Esophagus muscularis mucosa (tissue), 4 donors: ENCODE data around the genes H2BC5, H3C6, H4C7, BTN3A1 and BTN1A1.

DNA sequence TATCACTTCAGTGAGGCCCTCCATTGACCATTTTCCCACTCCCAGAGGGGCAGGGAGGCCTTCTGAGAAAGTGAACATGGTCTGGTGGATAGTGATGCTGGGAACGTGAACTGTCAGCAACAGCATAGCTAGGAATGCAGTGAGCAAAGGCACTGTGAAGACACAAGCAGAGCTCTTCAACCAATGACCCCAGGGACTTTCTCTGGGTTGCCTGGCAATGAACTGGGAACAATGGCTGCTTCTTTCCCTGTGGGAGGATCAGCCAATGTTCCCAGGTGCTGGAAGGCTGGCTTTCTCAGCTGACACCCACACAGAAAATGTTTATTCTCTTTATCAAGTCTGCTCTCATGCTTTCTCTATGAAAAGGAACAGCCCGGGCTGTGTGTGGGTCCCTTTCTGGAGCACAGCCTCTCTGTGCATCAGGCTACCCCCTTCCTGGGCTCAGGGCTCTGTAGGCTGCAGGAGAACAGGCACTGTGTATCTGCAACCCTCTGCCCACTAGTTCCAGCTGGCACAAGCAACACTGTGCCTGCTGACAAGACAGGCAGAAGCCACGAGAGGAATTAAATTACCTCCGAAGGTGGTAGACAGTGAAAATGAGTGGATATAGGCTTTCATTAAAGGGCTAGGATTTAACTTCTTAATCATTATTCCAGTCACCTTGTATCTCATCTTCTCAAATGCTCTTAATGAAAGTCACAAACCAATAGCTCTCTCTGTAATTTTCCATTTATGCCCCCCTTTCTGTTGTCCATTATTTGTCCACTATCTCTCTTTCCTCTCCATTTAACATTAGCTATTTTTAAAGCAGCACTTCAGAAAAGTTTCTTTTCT is 14.6 kb upstream of the H1-4 start:
- PRO-cap: no peak
- RAMPAGE, long total RNA, 4 experiments: no peak in any of the 4 experiments

DNA sequence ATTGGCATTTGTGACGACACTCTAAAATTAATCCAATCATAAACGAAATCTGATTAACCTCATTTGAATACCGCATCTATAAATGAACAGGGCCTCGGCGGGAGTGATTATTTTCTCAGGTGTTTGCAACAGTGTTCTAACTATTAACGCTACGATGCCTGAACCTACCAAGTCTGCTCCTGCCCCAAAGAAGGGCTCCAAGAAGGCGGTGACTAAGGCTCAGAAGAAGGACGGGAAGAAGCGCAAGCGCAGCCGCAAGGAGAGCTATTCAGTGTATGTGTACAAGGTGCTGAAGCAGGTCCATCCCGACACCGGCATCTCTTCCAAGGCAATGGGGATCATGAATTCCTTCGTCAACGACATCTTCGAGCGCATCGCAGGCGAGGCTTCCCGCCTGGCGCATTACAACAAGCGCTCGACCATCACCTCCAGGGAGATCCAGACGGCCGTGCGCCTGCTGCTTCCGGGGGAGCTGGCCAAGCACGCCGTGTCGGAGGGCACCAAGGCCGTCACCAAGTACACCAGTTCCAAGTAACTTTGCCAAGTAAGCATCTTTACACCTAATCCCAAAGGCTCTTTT is at the start of gene H2BC5:
TSS of gene H2BC5 (plus strand) at position 107 of the 580 bp plus-strand sequence.
- PRO-cap: bidirectional peak, plus-strand start at position 107 of the sequence, minus-strand start outside the sequence; bidirectional peak, plus-strand start outside the sequence, minus-strand start at position 489 of the sequence
- RAMPAGE, long total RNA, 4 experiments: start-site peak on the plus strand in 1 of 4 experiments, centred at position 91 of the sequence, 50 reads per replicate

- PRO-cap: no peak
- RAMPAGE, long total RNA, 4 experiments: no peak in any of the 4 experiments
Measured at GRCh38 chr6:26159250-26159871, 1.4 kb downstream of the H2BC5 start.

GRCh38 chr6:26171037-26171568 is 12.5 kb upstream of the H2BC6 start:
- PRO-cap: no peak
- RAMPAGE, long total RNA, 4 experiments: no peak in any of the 4 experiments

- PRO-cap: no peak
- RAMPAGE, long total RNA, 4 experiments: no peak in any of the 4 experiments
Measured at GRCh38 chr6:26195754-26196485, 1.2 kb downstream of the H3C4 start.

DNA sequence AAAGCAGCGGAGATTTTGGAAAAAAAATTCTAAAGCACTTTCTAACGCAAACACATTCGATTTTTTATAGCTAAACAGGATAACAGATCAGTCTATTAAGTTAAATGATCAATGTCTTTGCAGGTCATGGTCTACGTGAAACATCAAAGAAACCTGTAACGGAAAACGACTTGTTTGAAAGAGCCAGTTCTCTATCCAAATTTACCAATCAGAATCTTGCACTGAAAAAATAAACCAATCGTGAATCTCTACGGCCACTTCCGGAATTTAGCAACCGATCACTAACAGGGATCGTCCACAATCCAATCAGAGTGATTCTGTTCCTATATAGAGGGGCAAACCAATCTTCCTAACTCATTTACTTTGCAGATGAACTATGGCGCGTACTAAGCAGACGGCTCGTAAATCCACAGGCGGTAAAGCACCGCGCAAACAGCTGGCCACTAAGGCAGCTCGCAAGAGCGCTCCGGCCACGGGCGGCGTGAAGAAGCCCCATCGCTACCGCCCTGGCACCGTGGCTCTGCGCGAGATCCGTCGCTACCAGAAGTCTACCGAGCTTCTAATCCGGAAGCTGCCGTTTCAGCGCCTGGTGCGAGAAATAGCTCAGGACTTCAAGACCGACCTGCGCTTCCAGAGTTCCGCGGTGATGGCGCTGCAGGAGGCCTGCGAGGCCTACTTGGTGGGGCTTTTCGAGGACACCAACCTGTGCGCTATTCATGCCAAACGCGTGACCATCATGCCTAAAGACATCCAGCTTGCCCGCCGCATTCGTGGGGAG is at the start of gene H3C6:
TSS of gene H3C6 (plus strand) at position 357 of the 778 bp plus-strand sequence.
- PRO-cap: bidirectional peak, plus-strand start at position 357 of the sequence, minus-strand start at position 172 of the sequence
- RAMPAGE, long total RNA, 4 experiments: no peak in any of the 4 experiments

DNA sequence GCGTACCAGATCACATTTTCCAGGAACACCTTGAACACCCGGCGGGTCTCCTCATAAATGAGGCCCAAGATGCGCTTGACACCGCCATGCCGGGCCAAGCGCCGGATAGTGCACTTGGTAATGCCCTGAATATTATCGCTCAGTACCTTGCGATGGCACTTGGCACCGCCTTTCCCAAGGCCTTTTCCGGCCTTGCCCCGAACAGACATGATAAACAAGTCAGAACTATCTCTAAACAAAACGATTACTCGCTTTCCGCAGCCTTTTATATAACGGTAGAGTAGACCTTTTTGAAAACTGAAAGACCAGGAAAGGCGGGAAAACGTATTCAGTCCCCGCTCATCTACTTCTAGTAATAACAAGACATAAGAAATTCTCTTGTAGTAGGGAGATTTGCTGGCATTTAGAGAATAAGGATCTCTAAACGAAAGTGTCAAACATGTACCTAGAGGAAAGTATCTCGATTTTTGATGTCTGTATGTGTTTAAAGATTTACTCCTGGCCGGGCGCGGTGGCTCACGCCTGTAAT is at the start of gene H4C7:
TSS of gene H4C7 (minus strand) at position 228 of the 529 bp plus-strand sequence.
- PRO-cap: no peak
- RAMPAGE, long total RNA, 4 experiments: no peak in any of the 4 experiments

DNA sequence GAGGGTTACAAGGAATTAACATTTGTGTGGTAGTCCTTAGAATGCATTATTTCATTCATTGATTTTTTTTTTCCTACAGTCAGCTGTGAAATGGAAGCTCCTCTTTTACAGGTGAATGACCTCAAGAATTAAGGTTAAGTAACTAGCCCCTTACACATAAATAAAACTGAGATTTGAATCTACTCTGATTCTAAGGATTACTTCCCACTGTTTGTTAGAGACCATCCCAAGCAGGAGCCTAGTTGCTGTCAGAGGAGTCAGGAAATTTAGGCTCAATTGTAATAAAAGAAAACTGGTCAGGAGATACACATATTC is 1.8 kb downstream of the H2BC10 start:
- PRO-cap: no peak
- RAMPAGE, long total RNA, 4 experiments: no peak in any of the 4 experiments

DNA sequence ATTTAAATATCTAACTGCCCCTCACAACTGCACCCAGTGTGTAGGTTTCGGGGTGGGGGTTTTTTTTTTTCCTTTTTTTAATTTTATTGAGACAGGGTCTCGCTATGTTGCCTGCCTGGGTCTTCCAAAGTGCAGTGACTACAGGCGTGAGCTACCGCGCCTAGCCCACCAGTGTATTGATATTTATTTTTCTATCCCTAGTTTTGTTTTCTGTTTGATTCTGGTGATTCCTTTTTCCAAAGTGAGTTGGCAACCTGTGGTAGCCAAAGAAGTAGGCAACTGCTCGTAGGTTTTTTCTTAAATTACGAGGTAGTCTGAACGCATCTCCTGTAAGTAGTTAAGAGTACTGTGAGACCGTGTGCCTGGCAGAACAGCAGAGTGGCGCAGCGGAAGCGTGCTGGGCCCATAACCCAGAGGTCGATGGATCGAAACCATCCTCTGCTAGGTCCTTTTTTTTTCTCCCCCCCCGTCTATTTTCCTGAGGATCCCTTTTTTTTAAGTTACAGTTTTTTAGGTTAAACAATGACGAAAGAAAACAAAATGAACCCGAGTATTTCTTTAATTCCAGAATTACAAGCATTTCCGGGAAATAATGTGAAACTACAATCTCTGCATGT is 928 bp upstream of the H4C8 start:
- PRO-cap: unidirectional peak, minus-strand start at position 281 of the sequence; bidirectional peak, plus-strand start at position 368 of the sequence, minus-strand start at position 281 of the sequence
- RAMPAGE, long total RNA, 4 experiments: no peak in any of the 4 experiments

DNA sequence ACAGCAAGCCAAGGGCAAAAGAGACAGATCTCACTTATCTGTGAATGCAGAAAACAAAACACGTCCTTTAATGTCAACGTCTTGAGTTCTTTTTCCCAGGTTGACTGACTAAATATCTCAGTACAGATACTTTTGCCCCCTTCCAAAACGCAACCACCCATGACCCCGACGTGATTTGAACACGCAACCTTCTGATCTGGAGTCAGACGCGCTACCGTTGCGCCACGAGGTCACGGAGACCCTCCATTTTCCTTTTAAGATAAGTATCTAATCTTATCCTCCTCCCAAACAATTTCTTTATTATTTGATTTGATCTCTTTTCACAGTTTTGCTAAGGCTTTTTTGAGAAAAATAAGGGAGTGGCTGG is 33.6 kb upstream of the H4C8 start:
- PRO-cap: no peak
- RAMPAGE, long total RNA, 4 experiments: no peak in any of the 4 experiments

DNA sequence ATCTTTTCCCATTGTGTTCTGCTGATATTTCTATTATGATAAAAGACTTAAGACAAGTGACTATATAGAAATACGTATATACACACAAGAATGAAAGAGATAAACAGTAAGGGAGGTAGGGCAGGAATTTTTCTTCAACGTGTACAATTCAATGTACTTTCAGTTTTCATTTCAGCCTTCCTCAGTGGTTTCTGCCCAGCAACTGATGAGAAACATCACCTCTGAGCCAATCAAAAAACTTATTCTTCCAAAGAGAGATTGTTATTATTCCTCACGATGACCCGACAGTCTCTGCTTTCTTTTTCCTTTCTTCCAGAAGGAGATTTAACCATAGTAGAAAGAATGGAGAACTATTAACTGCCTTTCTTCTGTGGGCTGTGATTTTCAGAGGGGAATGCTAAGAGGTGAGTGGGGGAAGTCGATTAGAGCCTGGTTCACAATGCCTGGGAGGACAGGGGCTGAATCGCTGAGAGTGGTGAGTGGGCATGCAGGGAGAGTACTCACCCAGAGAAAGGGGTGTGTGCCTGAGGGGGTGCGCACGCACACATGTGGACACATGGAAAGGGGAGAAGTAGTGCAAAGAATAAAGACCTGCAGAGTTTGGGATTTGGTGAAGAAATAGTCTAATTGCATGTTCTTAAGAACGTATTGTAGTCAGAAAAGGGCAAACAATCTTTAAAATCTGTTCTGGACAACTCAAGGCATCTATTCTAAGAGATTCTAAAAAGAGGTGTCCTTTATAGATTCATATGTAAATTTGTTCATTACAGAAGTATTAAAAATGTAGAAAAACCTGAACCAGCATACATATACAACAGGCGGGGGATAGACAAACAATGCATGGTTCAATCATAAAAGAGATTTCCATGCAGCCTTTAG is at the start of gene BTN3A1:
TSS of gene BTN3A1 (plus strand) at position 267 of the 879 bp plus-strand sequence.
- PRO-cap: bidirectional peak, plus-strand start at position 267 of the sequence, minus-strand start at position 145 of the sequence
- RAMPAGE, long total RNA, 4 experiments: start-site peak on the plus strand in 2 of 4 experiments, centred at positions 251 to 293 of the sequence, 19 to 27 reads per replicate

GRCh38 chr6:26458486-26458922 is 749 bp downstream of the BTN2A1 start:
- PRO-cap: no peak
- RAMPAGE, long total RNA, 4 experiments: no peak in any of the 4 experiments

DNA sequence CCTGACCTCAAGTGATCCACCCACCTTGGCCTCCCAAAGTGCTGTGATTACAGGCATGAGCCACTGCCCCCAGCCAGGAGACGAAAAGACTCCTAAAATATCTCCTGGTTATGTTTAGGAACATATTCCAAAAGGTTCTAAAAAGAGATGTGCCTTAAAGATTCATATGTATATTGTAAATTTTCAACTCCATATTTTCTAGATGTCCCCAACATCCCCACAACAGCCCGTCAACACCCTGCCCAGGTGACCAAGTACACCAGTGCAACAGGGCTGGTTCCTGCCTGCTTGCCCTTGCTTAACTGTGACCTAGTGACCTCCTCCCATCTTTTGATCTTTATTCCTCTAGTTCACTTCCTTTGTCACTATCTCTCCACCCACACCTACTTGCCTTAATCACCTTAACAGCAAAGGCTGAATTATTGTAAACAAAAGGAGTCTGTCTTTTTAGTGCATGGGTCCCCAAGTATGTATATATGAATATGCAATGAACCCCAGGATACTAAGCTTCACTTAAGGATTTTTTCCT is 17.3 kb downstream of the BTN2A1 start:
- PRO-cap: no peak
- RAMPAGE, long total RNA, 4 experiments: no peak in any of the 4 experiments

GRCh38 chr6:26499958-26500379 is at the start of gene BTN1A1:
Gene BTN1A1 (plus strand): TSS chr6:26500303.
- PRO-cap: no peak
- RAMPAGE, long total RNA, 4 experiments: no peak in any of the 4 experiments

DNA sequence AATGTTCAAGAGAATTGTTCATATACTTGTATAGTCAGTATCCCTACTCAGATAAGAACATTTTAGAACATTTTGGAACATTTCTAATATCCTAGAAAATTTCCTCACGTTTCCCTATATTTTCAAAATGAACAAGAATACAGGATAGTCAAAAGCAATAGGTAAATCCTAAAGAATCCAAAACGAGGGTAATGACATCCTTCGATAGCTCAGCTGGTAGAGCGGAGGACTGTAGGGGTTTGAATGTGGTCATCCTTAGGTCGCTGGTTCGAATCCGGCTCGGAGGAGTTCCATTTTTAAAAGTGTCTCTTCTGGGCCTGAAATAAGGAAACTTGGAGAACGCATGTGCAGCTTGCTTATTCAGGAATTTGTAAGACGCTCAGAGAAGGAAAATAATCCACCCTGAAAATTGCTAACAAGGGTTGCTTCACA is 2.1 kb upstream of the ABT1 start:
- PRO-cap: no peak
- RAMPAGE, long total RNA, 4 experiments: no peak in any of the 4 experiments

GRCh38 chr6:26598582-26598952 is 1.8 kb downstream of the ABT1 start:
- PRO-cap: no peak
- RAMPAGE, long total RNA, 4 experiments: no peak in any of the 4 experiments

DNA sequence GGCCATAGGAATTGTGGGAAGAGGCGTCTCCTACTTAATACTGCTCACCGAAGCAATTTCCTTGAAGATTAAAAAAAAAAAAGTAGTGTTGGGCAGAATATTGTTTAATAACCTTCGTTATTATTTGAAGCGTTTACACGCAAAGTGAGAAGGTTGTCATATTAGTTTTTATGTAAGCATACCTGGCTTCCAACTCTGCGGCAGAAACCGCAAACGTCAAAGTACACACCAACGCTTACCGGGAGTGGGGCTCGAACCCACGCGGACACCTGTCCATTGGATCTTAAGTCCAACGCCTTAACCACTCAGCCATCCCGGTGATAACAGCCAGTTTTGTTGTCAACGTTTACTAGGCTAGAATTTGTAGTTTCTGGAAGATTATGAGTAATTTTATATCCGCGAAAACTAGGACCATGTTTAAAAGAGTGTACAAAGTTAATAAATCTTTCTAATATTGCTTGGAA is 17.1 kb upstream of the PRSS16 start:
- PRO-cap: no peak
- RAMPAGE, long total RNA, 4 experiments: no peak in any of the 4 experiments

- PRO-cap: no peak
- RAMPAGE, long total RNA, 4 experiments: no peak in any of the 4 experiments
Measured at GRCh38 chr6:27297679-27298120, 14.4 kb downstream of the POM121L2 start.

GRCh38 chr6:27303645-27304067 is 8.4 kb downstream of the POM121L2 start:
- PRO-cap: no peak
- RAMPAGE, long total RNA, 4 experiments: no peak in any of the 4 experiments

DNA sequence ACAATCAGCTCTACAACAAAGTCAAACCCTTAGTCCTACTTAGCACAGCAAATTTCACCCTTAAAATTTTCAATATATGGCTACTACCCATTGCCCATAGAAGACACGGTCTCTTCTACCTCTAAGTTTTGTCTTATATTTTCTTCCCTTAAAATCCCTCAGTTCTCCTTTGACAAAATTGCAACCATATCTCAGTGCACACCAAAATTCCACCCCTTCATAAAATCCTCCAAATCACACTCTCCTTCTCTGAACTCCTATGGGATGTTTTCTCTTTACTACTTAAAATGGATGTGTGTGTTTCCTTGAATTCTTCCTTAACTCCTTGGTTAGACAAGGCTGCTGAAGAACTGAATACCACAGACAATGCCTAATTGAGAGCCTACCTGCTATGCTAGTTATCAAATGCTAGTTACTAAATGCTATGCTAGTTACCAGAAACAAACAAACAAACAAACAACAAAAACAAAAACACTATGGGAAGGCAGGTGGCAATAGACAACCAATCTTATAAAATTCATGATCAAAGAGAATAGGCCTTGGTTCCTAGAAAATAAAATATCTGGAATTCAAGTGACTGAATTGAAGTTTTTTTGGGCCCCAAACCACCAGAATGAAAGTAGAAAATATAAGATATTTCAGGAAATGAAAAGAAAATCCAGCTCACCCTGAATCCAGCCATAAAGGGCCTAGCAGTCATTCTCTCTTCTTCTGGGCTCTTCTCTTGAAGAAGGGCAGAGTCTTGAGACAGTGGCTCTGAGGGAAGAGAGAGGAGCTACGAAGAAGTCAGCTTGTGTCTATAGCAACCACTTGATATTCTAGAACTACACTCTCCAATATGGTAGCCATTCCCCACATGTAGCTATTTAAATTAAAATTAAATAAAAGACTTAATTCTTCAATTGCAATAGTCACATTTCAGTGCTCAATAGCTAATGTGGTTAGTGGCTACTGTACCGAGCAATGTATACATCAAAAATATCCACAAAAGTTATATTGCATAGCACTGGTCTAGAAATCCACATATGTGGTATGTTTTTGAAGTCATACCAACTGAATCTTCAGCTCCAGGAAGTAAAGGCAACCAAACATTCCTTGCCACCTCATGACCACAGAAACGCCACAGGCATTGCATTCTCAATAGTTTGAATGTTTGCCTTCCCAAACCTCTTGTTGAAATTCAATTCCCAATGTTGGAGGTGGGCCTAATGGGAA is 18.7 kb upstream of the ZNF391 start:
- PRO-cap: no peak
- RAMPAGE, long total RNA, 4 experiments: no peak in any of the 4 experiments